AG09319 (cell line): ENCODE results near the genes GPR89B and RPRD2.

GRCh38 chr1:147738756-147739107 lies 21.7 kb downstream of the GJA5 start:
- RRBS: no CpG with 5 or more reads among the region's 5 CpGs

- RRBS: 4% methylated on average over 2 of the region's 62 CpGs
Observed at GRCh38 chr1:147928196-147928942, at the start of gene GPR89B. Gene GPR89B (plus strand): TSS chr1:147928420.

DNA sequence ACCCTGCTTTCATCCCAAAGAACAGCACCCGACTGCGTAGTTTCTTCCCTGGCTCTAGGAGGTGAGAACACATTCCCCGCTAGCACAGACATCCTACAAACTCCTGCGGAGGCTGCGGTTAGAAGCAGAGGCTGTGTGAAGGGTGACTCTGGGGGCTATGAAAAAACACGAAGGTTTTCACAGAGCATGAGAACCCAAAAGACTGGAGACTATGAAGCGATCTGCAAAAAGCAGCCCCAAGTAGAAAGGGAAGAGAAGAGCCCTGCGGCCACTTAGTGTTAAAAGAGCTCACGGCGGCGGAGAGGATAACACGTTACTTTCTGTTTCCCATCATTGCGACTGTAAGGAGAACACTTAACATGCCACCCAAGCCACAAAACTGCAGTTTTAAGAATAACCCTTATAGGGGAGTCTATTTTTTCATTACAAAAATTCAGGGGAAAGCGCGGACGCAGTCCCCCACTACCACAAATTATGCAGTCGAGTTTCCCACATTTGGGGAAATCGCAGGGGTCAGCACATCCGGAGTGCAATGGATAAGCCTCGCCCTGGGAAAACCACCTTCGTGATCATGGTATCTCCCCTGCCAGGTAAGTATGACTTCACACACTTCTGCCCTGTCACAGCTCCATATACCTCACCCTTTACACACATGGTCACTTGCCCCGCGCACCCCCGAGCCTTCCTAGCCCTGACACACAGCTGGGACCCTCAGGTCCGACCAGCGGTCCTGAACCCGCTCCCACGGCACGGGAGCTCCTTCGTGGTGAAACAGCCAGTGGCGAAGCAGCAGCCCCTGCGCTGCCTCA lies 110.3 kb downstream of the GPR89B start:
- RRBS: no CpG with 5 or more reads among the region's 32 CpGs

- RRBS: no CpG with 5 or more reads among the region's 2 CpGs
Observed at GRCh38 chr1:148432792-148433233, 50.3 kb downstream of the PPIAL4G start.

DNA sequence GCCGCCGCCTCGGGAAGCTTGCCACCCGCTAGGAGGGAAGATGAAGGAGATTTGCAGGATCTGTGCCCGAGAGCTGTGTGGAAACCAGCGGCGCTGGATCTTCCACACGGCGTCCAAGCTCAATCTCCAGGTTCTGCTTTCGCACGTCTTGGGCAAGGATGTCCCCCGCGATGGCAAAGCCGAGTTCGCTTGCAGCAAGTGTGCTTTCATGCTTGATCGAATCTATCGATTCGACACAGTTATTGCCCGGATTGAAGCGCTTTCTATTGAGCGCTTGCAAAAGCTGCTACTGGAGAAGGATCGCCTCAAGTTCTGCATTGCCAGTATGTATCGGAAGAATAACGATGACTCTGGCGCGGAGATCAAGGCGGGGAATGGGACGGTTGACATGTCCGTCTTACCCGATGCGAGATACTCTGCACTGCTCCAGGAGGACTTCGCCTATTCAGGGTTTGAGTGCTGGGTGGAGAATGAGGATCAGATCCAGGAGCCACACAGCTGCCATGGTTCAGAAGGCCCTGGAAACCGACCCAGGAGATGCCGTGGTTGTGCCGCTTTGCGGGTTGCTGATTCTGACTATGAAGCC lies 108.6 kb downstream of the PDE4DIP start:
- RRBS: no CpG with 5 or more reads among the region's 36 CpGs

DNA sequence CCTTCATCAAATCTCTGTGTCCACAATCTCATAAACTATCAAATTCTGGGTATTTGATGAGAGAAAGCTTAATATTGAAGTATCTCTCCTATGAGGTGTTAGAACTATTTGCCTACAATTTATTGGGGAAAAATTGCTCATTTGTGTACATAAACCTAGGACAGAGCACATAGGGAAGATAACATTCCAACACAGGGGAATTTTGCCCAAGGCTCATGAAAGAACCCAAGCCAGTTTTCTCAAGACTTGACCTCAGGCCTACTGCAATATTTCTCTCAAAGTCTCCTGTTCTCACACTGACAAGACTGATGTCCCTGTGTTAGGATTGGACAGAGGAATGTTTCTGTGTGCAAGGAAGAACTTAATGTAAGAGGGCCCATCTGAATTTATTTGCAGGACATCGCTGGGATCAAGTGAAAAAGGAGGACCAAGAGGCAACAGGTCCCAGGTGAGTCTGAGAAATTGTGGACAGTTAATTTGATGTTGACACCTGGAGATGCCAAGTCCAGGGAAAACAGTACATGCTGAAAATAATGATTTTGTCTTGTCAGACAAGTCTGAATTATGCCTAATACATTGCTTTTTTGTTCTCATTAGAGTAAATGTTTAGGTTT lies 12.2 kb downstream of the NBPF19 start:
- RRBS: no CpG with 5 or more reads among the region's 1 CpG

- RRBS: no CpG with 5 or more reads among the region's 28 CpGs
Observed at GRCh38 chr1:149843338-149844476, 1.2 kb upstream of the H2AC18 start.

DNA sequence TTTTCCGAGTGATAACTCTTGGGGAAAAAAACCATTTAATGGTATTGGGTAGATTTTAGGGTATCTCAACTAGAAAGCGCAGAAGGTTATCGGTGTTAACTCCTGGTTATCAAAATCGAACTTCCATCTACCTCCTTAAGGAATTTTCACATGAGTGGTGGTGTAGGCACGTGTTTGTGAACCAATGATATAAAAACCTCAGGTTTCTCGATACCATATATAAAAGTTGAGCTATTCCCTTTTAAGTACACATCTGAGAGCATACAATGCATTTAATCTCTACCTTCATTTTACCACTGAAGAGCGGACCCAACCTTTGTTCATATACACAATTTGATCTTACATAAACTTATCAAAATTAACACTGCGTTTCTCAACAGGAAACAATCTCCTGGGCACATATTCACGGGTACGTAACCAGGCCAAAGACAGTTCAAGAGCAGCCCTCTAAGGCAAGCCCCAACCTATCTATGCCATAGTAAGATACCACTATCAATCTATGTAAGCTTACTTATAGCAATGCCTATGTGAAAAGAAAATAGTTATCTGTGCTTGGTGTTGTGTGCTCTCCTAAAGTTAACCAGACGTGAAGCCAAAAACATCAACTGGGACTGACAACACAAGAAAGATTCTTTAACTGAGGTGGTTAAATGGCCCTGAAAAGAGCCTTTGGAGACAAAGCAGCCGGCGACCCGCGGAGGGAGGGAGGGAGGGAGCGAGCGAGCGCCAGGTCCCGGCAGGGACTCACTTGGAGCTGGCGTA lies 1.0 kb upstream of the H2AC19 start:
- RRBS: no CpG with 5 or more reads among the region's 20 CpGs

DNA sequence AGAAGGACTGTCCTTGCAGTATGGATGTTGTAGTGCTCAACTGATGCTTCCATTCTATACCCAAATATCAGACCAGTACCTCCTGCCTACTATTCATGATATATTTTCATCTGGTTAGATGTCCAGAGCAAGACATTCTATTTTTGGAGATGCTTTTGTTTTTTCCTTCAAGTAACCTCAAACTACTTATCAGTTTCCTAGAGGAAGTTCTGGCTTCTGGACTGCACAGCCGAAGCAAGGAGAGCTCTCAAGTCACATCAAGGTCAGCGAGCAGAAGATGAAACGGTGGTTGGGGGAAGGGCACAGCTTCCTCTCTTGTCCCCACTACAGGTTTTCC lies 5.2 kb upstream of the PLEKHO1 start:
- RRBS: no CpG with 5 or more reads among the region's 3 CpGs

GRCh38 chr1:150152619-150153211 lies 3.0 kb downstream of the PLEKHO1 start:
- RRBS: no CpG with 5 or more reads among the region's 4 CpGs

- RRBS: no CpG with 5 or more reads among the region's 5 CpGs
Observed at GRCh38 chr1:150153543-150153964, 3.8 kb downstream of the PLEKHO1 start.

DNA sequence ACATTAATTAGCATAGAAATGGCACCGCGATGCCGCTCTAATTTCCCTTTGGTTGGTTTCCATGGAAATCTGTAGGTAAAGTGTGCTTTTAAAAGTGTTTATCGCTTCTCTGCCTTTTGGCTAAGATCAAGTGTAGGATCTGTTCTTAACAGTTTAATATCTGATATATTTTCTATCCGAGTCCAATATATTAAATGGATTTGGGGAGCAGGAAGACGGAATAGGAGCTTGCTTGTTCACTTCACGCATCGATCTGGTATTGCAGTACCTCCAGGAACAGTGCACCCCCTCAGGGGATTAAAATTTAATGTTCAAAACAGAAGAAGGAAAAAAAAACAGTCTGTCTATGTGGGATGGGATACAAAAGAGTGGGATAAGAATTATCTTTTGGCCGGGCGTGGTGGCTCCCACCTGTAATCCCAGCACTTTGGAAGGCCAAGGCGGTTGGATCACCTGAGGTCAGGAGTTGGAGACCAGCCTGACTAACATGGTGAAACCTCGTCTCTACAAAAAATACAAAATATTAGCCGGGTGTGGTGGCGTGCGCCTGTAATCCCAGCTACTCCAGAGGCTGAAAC lies 1.0 kb upstream of the ANP32E start:
- RRBS: no CpG with 5 or more reads among the region's 15 CpGs

GRCh38 chr1:150269345-150269737 lies 525 bp upstream of the APH1A start:
- RRBS: no CpG with 5 or more reads among the region's 10 CpGs

GRCh38 chr1:150363766-150364269 lies at the start of gene RPRD2:
Gene RPRD2 (plus strand): TSS chr1:150364147.
- RRBS: no CpG with 5 or more reads among the region's 21 CpGs

GRCh38 chr1:150471216-150472030 lies 15.8 kb upstream of the TARS2 start:
- RRBS: no CpG with 5 or more reads among the region's 19 CpGs

DNA sequence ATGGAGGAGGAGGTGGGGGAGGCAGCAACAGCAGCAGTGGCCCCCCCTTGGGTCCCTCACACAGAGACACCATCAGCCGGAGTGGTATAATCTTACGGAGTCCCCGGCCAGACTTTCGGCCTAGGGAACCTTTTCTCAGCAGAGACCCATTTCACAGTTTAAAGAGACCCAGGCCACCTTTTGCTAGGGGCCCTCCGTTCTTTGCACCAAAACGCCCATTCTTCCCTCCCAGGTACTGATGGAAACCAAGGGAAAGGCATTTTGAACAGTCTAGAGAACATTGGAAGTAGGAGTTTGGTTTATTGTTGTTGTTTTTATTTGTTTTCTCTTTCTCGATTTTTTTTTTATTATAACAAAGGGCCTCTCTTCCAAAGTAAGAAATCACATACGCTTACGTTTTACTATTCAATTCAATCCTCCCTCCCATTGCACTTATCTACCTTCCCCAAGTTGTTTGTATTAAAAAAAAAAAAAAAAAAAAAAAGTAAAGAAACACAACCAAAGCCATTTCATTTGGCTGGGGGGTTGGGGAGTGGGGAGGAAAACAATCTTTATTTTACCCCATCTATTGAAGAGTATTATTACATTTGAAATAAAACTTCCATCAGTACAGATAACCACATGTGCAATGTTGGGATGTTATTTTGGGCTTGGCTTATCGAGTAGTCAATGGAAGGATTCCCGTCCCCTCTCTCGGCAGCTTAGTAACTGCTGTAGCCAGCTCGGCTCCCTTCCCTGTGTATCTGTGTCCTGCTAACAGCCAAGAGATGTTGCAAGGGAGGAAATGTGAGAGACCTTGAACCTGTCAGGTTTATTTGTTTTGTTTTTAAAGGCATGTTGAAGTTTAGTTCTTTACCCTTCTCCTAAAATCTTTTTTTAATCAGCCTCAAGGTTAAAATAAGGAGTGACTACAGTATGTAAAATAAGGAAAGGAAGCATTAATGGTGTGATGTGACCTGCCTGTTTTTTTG lies 13.8 kb upstream of the TARS2 start:
- RRBS: no CpG with 5 or more reads among the region's 13 CpGs

DNA sequence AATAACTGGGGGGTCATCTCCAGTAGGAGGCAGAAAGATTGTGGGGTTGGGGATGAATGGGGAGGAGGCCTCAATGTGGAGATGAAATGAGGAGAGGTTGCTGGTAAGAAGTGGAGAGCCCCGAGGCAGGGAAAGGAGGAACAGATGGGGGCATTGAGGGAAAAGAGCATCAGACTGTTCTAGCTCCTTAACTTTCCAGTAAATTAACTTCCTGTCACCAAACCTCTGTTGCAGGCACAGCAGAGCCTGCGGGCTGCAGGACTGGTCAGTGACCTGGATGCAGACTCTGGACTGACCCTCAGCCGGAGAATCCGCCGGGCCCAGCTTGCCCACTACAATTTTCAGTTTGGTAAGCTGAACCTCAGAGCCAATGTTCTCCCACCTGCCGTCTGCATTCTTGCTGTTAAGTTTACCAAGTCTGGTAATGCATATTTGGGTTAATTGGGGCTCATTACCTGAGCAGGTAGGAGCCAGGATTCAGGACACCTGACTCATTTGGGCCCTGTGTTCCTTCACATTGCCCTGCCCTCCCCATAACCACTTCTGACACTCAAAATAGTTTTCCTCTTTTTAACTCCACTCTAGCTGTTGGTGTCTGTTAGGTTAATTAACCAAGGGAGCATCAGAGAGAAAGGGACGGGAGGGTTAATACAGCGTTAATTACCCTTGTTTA lies 2.4 kb upstream of the ECM1 start:
- RRBS: no CpG with 5 or more reads among the region's 8 CpGs

GRCh38 chr1:150560936-150561809 lies 12.0 kb downstream of the ADAMTSL4 start:
- RRBS: under 1% methylated on average over 9 of the region's 40 CpGs

DNA sequence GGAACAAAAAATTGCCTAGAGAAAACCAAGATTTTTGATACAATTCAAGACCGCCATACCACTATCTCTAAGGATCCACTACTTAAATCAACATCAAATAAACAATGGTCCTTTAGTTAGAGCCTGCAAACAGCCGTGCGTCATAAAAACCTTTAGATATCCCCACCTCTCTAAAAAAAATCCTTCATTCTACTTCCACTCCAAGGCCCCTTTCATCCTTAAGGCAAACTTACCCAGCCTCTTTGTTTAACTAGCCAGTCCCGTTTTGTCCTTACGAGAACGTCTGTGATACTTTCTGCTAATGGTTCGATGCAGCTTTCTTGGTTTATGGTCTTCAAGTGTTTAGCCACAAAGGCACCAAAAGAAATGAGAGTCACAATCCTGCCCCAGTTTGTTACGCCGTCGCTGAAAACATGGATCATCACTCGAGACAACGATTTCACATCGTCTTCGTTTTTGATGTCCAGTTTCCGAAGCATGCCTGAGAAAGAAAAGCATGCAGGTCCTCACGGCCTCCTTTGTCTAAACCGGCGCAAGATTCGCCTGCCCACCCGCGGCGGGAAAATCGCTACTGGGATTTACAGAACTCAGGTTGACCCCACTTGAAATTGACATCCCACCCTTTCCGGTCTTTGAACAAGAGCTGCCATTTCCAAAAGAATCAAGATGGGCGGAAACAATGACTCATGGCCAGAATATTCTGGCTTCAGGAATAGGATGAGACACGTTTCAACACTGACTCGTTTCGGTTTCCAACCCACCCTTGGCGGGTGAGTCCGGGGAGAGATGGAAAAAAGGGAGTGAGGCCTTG lies 1.2 kb downstream of the MCL1 start:
- RRBS: under 1% methylated on average over 7 of the region's 30 CpGs